Skeletal muscle tissue (tissue), 7 donors: ENCODE measurements around a stretch of chr1.

DNA sequence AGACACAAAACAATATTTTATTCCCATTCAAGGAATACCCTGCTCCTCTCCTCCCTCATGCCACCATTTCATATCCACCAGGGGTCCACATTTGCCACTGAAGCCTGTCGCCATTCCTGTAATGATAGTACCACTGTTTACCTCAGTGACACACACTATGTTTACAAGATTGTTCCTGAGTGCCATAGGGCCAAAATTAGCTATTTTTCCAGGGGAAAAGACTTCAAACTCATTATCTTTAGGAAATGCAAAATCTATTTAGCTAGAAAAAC is 134.7 kb upstream of the KCNK1 start:
- PRO-cap, 3 experiments, result no peak in any of the 3 experiments
- RAMPAGE, long total RNA, result no peak
- RRBS, 2 experiments, result no CpG with 5 or more reads among the region's 1 CpG

GRCh38 chr1:233625093-233626035 is 11.5 kb downstream of the KCNK1 start:
- PRO-cap, 3 experiments, result no peak in any of the 3 experiments
- RAMPAGE, long total RNA, result no peak
- RRBS, 2 experiments, result no CpG with 5 or more reads among the region's 6 CpGs

DNA sequence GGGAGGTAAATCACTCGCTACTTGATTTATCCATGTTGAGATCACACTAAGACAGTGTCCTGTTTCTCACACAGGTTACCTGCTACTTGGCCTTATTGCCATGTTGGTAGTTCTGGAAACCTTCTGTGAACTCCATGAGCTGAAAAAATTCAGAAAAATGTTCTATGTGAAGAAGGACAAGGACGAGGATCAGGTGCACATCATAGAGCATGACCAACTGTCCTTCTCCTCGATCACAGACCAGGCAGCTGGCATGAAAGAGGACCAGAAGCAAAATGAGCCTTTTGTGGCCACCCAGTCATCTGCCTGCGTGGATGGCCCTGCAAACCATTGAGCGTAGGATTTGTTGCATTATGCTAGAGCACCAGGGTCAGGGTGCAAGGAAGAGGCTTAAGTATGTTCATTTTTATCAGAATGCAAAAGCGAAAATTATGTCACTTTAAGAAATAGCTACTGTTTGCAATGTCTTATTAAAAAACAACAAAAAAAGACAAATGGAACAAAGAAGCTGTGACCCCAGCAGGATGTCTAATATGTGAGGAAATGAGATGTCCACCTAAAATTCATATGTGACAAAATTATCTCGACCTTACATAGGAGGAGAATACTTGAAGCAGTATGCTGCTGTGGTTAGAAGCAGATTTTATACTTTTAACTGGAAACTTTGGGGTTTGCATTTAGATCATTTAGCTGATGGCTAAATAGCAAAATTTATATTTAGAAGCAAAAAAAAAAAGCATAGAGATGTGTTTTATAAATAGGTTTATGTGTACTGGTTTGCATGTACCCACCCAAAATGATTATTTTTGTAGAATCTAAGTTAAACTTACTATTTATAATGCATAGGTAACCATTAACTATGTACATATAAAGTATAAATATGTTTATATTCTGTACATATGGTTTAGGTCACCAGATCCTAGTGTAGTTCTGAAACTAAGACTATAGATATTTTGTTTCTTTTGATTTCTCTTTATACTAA is 57.6 kb downstream of the KCNK1 start:
- PRO-cap, 3 experiments, result no peak in any of the 3 experiments
- RAMPAGE, long total RNA, result no peak
- RRBS, 2 experiments, result no CpG with 5 or more reads among the region's 7 CpGs

DNA sequence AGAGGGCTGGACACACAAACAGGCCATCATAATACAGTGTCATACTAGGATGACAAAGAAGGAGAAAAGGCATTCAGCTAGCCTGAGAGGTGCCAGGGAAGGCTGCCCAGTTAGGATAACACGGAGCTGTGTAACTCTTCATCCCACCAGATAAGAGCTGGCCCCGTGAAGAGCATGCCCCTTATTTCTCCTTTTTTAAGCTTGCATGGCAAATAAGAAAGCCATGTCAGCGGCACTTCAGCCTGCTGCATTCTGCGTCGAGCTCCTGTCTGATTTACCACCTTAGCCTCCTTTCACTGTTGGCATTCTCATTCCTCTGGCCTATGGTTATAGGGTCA is 109.5 kb downstream of the KCNK1 start:
- PRO-cap, 3 experiments, result no peak in any of the 3 experiments
- RAMPAGE, long total RNA, result no peak
- RRBS, 2 experiments, result no CpG with 5 or more reads among the region's 5 CpGs

GRCh38 chr1:234272810-234273198 is 100.5 kb upstream of the COA6 start:
- PRO-cap, 3 experiments, result no peak in any of the 3 experiments
- RAMPAGE, long total RNA, result no peak
- RRBS, 2 experiments, result no CpG with 5 or more reads among the region's 6 CpGs

DNA sequence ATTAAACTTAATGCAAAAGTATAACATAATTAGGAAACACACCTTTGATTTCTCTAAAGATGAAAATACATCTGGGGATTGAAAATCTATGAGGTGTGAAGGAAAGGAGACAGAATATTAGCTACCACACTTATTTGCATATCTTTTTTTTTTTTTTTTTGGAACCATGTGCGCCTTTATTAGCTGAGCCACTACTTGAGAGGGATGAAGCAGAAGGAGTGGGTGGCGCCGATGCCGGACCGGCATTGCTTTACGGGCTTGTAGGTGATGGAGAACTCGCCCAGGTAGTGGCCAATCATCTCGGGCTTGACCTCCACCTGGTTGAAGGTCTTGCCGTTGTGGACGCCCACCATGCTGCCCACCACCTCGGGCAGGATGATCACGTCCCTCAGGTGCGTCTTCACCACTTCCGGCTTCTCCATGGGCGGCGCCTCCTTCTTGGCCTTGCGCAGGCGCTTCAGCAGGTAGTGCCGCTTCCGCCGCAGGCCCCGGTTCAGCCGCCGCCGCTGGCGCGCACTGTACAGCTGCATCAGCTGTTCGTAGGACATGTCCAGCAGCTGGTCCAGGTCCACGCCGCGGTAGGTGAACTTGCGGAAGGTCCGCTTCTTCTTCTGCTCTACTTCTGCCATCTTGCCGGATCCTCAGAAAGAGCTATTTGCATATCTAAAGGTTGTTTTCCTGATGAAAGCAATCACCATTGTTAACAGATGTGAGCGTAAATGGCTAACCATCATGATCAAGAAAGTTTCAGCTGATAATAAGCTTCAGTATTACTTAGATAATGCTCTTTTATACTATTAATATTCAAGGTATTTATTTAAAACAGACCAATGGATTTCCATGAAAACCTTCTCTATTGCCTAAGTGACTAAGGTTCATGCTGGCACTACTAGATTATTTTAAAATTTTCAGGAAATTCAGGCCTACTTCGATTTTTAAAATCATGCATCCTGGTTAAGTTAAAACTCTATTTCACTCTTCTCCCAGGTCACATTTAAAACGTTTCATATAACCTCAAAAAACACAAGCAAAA is 16.4 kb upstream of the COA6 start:
- PRO-cap, 3 experiments, result no peak in any of the 3 experiments
- RAMPAGE, long total RNA, result no peak
- RRBS, 2 experiments, result no CpG with 5 or more reads among the region's 37 CpGs

DNA sequence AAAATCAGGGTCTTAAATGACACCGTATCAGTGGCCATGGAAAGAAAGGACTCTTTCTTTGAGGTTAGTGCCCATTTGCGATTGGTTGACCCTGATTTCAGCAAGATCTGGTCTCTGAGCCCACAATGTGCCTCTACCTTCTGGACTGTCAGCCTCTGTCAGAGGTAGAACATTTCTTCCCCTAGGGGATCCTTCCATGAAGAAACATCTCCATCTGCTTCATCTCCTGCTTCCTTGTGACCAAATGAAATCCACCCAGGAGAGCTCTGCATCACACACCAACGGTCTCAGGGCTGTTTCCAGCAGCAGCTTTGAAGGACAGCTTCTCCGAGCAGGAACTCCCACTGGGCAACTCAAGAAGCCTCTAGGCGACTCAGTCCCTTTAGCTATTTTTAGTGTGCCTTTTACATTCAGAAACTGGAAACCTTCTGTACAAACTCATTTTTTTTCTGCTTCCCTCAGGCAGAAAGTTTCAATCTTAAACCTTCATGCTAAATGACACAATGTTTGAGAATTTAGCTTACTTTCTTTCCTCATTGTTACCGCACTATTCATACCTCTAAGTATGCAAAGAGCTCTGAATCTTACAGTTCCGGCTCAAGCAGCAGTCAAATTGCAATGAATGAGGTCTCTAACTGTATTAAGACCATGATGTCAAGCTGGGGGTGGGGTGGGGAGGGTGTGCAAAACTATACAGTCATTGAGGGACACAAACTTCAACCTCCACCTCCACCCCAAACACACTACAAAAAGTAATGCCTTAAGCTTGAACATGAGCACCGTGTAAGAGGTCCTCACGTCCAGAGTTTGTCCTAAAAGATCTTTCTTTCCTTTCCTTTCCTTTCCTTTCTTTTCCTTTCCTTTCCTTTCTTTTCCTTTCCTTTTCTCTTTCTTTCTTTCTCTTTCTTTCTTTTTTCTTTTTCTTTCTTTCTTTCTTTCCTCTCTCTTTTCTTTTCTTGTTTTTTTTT is 16.3 kb upstream of the TARBP1 start:
- PRO-cap, 3 experiments, result peak in 2 of 3 experiments; most common minus-strand start position 299 of the sequence (in 1)
- RAMPAGE, long total RNA, result no peak
- RRBS, 2 experiments, result no CpG with 5 or more reads among the region's 9 CpGs

- PRO-cap, 3 experiments, result peak in 2 of 3 experiments; most common plus-strand start chr1:234499455 (in 1)
- RAMPAGE, long total RNA, result no peak
- RRBS, 2 experiments, result no CpG with 5 or more reads among the region's 29 CpGs
These were observed 20.1 kb upstream of the TARBP1 start for GRCh38 chr1:234498860-234499691.

DNA sequence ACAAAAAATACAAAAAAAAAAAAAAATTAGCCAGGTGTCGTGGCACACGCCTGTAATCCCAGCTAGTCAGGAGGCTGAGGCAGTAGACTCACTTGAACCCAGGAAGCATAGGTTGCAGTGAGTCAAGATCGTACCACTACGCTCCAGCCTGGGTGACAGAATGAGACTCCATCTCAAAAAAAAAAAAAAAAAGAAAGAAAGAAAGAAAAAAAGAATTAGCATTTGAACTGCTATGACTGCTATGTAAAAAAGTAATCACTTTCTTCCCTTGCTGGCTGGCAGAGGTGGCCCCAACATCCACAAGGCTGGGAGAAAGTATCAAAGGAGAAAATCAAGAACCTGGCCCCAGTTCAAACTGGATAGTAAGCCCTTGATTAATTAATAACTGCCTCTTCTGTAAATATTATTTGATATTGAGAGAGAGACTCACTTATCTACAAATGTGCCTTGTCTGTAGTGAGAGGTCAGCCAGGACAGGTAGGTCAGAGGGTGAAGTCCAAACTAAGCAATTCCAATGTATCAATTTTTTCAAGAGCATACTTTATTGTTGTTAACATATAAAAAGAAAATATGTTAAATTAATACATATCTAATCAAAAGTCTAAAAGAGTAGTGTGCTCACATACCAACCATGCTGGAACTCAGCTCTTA is 23.7 kb upstream of the TARBP1 start:
- PRO-cap, 3 experiments, result no peak in any of the 3 experiments
- RAMPAGE, long total RNA, result no peak
- RRBS, 2 experiments, result no CpG with 5 or more reads among the region's 4 CpGs

GRCh38 chr1:234538772-234539559 is 60.0 kb upstream of the TARBP1 start:
- PRO-cap, 3 experiments, result peak in 3 of 3 experiments; most common plus-strand start chr1:234539227 (in 1); most common minus-strand start chr1:234539046 (in 1)
- RAMPAGE, long total RNA, result no peak
- RRBS, 2 experiments, result no CpG with 5 or more reads among the region's 20 CpGs

GRCh38 chr1:234599027-234599385 is 11.0 kb downstream of the IRF2BP2 start:
- PRO-cap, 3 experiments, result no peak in any of the 3 experiments
- RAMPAGE, long total RNA, result no peak
- RRBS, 2 experiments, result no CpG with 5 or more reads among the region's 1 CpG

DNA sequence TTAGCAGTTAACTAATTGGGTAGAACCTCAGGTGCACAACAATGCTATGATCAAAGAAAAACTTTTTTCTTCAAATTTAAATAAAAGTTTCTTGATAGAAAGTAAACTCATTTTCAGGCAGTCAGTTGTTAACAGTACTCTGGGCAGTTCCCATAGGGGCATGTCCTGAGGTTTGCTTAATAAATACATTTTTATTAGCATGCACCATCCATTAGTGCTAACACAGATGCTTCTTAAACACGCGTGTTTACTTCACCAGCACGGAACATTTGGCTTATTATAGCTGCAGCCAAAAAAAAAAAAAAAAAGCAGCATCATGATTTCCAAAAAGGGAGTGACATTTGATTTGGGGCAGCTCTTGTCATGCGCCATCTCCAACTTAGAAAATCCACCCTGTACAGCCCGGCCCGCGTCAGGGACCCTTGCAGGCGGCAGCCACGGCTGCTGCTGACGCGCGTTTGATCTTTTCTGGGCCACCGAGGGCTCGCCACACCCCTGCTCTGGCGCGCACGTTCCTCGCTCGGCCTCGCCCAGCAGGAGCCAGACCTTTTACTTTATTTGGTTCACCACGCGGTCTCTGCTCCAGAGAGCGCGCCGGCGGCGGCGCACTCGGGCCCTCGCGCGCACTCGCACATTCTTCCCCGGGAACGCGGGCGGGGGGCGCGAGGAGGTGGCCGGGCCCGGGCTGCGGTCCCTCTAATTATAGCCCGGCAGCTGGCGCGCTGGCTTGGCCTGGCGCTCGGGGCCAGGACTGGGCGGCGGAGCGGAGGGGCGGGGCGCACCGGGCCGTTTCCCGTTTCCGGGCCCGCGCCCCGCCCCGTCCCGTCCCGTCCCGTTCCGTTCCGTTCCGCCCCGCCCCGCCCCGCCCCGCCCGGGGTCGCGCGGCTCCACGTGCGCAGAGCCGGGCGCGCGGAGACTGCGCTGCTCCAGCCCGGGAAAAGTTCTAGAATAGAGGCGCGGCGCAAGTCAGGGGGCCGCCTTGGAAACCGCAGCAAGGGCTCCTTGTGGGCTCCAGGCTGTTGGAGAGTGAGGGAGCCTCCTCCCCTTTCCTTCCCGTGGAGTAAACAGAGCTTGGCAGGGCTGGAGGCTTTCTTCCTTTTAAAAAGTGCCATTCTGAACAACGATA is 10.2 kb downstream of the IRF2BP2 start:
- PRO-cap, 3 experiments, result peak in 3 of 3 experiments; most common plus-strand start position 898 of the sequence (in 3); most common minus-strand start position 460 of the sequence (in 3)
- RAMPAGE, long total RNA, result no peak
- RRBS, 2 experiments, result 1 to 3% methylated on average over 29 of the region's 89 CpGs

DNA sequence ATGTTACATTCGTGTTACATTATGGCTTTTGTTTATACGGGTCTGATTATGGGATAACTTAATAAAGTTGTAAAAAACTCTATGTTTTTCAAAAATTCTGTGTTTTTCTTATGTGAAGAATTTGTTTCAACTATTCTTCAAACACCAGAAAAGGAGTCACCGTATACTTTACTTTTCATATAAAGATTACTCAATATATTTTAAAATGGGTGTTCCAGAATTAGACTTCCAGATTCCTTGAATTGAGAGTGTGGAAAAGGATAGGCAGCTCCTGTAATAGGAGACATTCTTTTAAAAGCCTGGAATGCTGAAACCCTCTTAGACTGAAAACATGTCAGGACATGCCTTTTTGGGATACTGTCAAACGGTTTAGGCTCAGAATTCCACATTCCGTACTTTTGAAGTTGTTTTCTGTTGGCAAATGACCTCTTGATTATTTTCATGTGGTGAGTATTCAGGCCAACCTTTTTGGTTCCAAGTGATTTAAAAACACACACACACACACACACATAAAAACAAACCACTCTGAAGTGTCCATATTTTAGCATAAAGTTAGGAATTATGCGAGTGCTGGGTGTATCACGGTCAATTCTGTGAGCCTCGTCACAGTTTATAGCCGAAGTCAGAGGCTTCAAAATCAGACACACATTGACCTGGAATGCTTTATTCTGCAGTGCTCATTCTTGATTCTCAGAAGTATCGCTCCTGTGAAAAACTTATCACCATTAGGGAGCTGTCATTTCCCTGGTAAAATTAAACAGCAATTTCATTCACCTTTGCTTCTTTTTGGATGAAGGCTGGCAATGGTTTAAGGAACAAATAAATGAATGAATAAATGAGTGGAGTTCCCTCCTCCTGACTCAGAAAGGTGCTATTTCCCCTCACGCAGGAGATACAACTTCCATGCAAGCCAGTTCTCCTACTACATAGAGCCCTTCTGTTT is 8.5 kb upstream of the IRF2BP2 start:
- PRO-cap, 3 experiments, result no peak in any of the 3 experiments
- RAMPAGE, long total RNA, result no peak
- RRBS, 2 experiments, result no CpG with 5 or more reads among the region's 11 CpGs

- PRO-cap, 3 experiments, result peak in 1 of 3 experiments; most common minus-strand start chr1:234620436 (in 1)
- RAMPAGE, long total RNA, result no peak
- RRBS, 2 experiments, result no CpG with 5 or more reads among the region's 3 CpGs
These were observed 10.3 kb upstream of the IRF2BP2 start for GRCh38 chr1:234620301-234620593.

- PRO-cap, 3 experiments, result peak in 1 of 3 experiments; most common plus-strand start chr1:234657422 (in 1); most common minus-strand start chr1:234657174 (in 1)
- RAMPAGE, long total RNA, result no peak
- RRBS, 2 experiments, result no CpG with 5 or more reads among the region's 8 CpGs
These were observed 47.2 kb upstream of the IRF2BP2 start for GRCh38 chr1:234657029-234657764.

- PRO-cap, 3 experiments, result no peak in any of the 3 experiments
- RAMPAGE, long total RNA, result no peak
- RRBS, 2 experiments, result no CpG with 5 or more reads among the region's 16 CpGs
These were observed 50.0 kb upstream of the IRF2BP2 start for GRCh38 chr1:234659915-234660433.

GRCh38 chr1:234675949-234676690 is 66.1 kb upstream of the IRF2BP2 start:
- PRO-cap, 3 experiments, result peak in 1 of 3 experiments; most common plus-strand start chr1:234676442 (in 1); most common minus-strand start chr1:234676369 (in 1)
- RAMPAGE, long total RNA, result no peak
- RRBS, 2 experiments, result 0 to 2% methylated on average over 2 to 4 of the region's 15 CpGs

- PRO-cap, 3 experiments, result no peak in any of the 3 experiments
- RAMPAGE, long total RNA, result no peak
- RRBS, 2 experiments, result no CpG with 5 or more reads among the region's 3 CpGs
These were observed 82.9 kb upstream of the IRF2BP2 start for GRCh38 chr1:234692877-234693243.

- PRO-cap, 3 experiments, result no peak in any of the 3 experiments
- RAMPAGE, long total RNA, result no peak
- RRBS, 2 experiments, result no CpG with 5 or more reads among the region's 9 CpGs
These were observed 158.7 kb upstream of the IRF2BP2 start for GRCh38 chr1:234768635-234769054.

GRCh38 chr1:234823270-234823888 is 213.4 kb upstream of the IRF2BP2 start:
- PRO-cap, 3 experiments, result no peak in any of the 3 experiments
- RAMPAGE, long total RNA, result no peak
- RRBS, 2 experiments, result no CpG with 5 or more reads among the region's 14 CpGs